ENCODE results near the gene LIN9.

- PRO-cap, 4 experiments: peak in 2 of 4 experiments; most common plus-strand start chr1:225845324 (in 1); most common minus-strand start chr1:225845152 (in 2)
- RAMPAGE, long total RNA, 2 experiments: no peak in any of the 2 experiments
Observed at GRCh38 chr1:225844961-225845733, 35.2 kb downstream of the EPHX1 start.

GRCh38 chr1:225855870-225856310 is 26.3 kb downstream of the TMEM63A start:
- PRO-cap, 4 experiments: no peak in any of the 4 experiments
- RAMPAGE, long total RNA, 2 experiments: no peak in any of the 2 experiments

DNA sequence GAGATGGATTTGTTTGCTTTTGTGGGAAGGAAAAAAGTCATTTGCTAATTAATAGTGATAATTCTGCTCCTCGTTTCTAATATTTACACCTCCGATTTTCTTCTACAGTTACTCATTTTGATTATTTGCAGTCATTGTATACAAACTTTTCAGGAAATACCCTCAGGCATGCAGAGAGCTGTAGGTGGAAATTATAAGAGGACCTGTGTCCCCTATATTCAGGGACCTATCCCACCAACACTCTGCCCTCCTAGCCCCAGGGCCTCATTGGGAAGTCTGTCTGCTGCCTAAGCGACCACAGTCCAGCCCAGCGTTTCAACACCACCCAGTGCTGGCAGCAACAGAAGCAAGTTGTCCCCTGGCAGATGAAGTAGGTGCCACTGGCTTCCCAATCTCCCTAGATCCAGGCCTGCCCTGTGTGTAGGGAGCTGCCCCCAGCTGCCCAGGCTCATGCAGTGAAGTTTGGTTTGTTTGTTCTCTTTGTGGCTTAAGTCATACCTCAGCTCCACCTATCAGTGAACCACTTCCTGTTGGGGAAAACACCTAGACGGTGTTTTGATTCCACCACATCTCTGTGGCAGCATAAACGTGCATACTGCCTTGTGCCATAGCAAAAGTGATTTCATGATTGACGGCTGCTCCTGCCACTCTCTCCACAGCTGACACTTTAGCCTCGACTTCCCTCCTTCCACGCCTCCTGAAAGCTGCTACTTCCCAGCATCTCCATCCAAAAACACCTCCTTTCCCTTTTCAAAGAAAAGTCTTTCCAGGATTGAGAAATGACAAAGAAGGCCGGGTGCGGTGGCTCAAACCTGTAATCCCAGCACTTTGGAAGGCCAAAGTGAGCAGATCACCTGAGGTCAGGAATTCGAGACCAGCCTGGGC is 8.1 kb upstream of the LEFTY1 start:
- PRO-cap, 4 experiments: peak in 4 of 4 experiments; most common plus-strand start position 349 of the sequence (in 3); most common minus-strand start position 452 of the sequence (in 4)
- RAMPAGE, long total RNA, 2 experiments: no peak in any of the 2 experiments

DNA sequence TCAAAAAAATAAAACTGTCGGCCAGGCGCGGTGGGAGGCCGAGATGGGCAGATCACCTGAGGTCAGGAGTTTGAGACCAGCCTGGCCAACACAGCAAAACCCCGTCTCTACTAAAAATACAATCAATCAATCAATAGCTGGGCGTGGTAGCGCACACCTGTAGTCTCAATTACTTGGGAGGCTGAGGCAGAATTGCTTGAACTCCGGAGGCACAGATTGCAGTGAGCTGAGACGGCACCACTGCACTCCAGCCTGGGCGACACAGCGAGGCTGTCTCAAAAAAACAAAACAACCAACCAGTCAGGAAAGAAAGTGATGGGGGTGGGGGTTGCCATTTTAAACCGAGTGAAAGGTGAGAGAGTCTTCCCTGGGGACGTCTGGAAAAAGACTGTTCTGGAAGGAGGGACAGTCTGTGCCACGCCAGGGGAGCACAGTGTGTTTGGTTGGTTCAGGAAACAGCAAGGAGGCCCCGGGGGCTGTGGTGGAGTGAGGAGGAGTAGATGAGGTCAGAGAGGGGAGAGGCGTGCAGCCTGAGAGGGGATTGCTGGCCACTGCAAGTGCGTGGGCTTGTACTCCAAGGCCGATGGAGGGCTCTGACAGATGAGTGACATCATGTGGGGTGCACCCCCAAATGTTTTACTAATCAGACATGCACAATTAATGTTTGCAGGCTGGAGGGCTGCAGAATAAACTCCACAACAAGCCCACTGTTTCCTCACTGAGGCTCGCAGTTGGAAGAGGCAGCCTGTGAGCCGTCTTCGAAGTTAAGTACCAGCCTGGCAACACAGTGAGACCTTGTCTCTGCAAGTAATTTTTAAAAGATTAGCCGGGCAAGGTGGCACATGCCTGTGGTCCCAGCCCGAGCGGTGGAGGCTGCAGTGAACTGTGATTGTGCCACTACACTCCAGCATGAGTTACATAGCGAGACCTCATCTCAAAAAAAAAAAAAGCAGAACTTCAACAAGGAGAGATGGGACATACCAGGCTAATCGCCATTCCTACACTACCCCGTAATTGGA is 21.6 kb downstream of the SDE2 start:
- PRO-cap, 4 experiments: no peak in any of the 4 experiments
- RAMPAGE, long total RNA, 2 experiments: no peak in any of the 2 experiments

GRCh38 chr1:226120680-226121034 is 58.1 kb downstream of the H3-3A start:
- PRO-cap, 4 experiments: no peak in any of the 4 experiments
- RAMPAGE, long total RNA, 2 experiments: no peak in any of the 2 experiments

- PRO-cap, 4 experiments: no peak in any of the 4 experiments
- RAMPAGE, long total RNA, 2 experiments: no peak in any of the 2 experiments
Observed at GRCh38 chr1:226161347-226162052, 25.0 kb downstream of the ACBD3 start.

- PRO-cap, 4 experiments: peak in 1 of 4 experiments; most common plus-strand start chr1:226182296 (in 1)
- RAMPAGE, long total RNA, 2 experiments: no peak in any of the 2 experiments
Observed at GRCh38 chr1:226182052-226182581, 4.4 kb downstream of the ACBD3 start.

DNA sequence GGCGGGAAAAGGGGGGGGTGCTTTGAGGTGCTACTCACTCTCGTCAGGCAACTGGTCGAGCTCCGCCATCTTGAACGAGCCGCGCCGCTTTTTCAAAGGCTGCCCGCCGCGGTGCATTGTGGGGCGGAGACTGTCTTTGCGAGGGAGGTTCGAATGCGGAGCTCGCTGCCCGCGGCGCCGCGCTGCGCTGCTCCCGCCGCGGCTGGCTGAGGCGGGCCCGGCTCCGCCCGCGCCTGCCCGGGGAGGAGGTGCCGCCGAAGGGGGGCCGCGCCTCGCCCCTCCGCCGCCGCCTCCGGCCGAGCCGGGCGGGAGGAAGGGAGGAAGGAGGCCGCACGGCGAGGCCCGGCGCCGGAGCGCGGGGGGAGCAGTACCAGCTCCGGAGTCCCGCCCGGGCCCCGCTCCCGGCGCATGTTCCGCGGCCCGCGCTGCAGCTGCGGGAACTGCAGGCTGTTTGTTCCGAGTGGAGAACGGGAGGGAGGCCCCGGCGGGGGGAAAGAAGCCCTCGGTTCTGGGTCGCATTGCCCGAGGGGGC is at the start of gene LIN9:
Gene LIN9 (minus strand): TSS at position 94 of the 532 bp plus-strand sequence.
- PRO-cap, 4 experiments: peak in 4 of 4 experiments; most common plus-strand start position 146 of the sequence (in 3); most common minus-strand start position 48 of the sequence (in 2)
- RAMPAGE, long total RNA, 2 experiments: start-site peak on the minus strand in 2 of 2 experiments, centred at positions 74 to 77 of the sequence, 28 to 29 reads per replicate

DNA sequence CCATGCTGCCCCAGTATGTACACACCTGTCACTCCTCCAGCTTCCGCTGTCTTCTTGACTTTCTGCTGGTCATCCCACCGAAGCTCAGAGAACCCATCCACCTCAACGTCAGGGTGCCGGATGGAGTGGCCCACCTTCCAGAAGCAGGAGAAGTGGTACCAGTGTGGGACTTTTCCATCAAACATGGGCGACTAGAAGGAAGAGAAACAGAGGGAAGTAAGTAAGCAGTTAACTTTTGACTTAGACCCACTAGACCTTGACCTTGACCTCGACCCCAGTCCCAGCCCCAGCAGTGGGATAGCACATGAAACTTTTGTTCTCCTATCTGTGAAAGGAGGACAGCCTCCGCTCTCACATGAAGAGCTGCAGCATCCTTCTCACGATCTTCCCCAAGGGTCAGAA is 5.7 kb downstream of the PARP1 start:
- PRO-cap, 4 experiments: no peak in any of the 4 experiments
- RAMPAGE, long total RNA, 2 experiments: no peak in any of the 2 experiments

DNA sequence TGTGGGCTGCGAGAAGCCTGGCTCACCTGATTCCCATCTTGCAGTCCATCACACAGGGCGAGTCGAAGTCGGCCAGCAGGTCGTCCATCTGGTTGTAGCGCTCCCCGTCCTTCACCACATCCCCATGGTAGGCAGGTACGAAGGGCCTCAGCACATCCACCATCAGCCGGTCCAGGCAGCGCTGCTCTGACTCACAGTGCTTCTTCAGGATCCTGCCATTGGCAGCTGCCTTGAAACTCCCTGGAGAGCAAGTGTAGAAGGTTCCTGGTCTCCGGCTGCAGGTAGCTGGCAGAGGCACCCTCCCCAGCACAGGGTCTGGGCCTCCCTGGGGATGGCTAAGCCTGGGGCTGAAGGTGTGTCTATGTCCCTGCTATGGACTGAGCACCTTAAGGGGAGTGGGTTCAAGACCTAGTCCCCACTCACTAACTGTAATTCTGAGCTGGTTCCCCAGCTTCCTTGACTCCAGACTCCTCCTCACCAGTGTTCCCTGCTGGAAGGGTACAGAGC is 91.9 kb downstream of the ITPKB start:
- PRO-cap, 4 experiments: no peak in any of the 4 experiments
- RAMPAGE, long total RNA, 2 experiments: no peak in any of the 2 experiments

DNA sequence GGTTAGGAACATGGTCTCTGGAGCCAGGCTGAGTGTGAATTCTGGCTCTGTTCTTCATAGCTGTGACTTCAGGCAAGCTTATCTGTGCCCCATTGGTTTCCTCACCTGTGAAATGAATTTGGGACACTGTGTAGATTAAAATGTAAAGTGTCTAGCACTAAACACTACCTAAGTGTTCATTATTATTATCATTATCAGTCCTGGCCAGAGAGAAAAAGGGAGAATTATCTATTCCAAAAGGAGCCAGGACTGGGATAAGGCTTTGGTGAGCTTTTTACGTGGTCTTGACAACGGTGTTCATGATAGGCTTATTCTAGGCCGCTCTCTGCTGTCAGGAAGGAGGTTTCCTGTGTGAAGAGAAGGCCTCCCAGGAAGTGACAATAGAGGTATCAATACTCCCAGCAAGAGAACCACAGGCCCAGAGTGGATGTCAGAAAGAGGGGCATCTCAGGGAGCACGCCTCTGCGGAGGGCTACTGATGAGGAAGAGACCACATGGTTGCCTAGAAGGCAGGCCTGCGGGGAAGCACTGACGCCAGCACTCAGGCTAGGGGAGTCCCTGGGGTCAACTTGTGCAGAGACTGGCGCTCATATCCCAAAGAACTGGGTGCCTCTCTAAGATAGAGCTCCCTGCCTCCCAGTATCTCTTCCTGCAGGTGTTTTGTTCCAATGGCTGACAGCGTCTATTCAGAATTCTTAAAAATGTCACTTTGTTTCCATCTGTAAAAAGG is 60.4 kb downstream of the ITPKB start:
- PRO-cap, 4 experiments: no peak in any of the 4 experiments
- RAMPAGE, long total RNA, 2 experiments: no peak in any of the 2 experiments

DNA sequence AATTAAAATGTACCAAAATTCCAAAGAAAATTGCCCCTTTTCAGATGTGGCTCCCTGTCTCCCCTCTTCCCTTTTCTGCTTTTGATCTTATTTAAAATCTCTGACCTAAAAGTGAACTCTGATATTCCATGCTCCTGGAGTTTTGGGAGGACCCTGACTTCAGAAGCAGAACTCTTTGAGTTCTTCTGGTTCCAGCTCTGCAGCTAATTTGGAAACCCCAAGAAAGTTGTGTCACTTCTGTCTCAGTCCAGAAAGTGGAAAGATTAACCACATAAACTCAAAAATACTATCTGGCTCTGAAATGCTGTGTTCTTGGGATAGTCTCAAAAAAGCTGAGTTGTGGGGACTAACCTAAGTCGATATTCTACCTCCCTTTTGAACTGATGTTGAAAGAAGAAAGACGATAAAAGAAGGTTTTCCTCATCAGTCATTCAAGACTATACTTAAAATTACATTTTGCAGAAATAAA is 59.8 kb downstream of the ITPKB start:
- PRO-cap, 4 experiments: no peak in any of the 4 experiments
- RAMPAGE, long total RNA, 2 experiments: no peak in any of the 2 experiments

DNA sequence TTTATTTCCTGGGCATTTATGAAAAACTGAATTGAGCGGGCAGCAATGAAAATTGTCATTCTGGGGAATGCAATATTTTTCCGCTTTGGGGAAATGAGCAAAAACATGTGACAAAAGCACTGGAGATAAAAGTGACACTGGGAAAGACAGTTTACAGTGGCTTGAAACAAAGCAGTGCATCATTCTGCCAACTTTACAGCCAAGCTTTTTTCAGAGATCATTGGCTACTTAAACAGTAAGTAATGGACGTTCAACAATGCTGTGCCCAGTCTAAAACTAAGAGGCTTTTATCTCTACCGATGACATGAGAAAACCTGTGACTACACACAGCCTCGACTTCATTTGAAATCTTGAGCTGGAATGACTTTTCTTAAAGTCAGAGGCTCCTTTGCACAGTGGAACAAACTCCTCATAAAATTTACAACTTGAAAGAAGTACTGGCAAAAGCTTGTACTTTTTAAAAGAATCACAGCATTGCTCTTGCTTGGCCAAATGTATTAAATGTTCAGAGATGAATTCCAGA is 34.5 kb downstream of the ITPKB start:
- PRO-cap, 4 experiments: no peak in any of the 4 experiments
- RAMPAGE, long total RNA, 2 experiments: no peak in any of the 2 experiments

DNA sequence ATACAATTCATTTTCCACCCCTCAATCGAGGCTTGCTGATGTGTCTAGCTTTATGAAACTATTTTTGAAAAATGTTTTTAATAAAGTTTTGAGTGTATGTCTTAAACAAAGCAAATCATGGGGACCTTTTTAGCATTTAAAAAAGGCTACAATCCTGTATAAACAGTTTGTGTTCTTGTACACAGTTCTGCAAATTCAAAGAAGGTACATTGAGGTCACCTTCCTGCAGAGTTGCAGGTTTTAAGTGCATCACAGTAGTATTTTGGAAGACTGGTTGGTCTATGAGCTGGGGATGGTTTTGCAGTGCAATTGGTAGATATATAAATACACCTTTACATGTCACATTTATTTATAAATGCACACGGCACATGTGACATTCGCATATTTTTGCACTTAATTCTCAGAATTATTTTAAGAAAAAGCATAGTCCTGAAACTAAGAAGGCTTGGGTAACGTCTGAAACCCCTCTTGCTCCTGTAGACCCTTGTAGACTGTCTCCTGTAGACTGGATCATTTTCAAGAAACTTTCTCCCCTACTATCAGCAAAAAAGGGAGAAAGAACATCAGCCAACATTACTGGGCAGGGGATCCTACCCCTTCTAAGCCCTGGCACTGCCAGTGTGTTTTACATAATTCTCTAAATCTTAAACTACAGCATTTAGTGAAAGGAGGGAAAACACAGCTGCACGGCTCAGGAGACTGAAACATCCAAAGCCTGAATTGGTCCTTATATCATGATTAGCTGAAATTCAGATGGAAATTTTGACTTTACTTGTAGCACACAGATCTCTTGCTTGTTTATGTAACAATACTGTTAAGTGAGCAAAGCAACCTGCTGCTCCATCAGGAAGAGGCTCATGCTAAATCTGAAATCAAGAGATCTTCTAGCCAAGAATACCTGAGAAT is 771 bp upstream of the ITPKB start:
- PRO-cap, 4 experiments: no peak in any of the 4 experiments
- RAMPAGE, long total RNA, 2 experiments: no peak in any of the 2 experiments

DNA sequence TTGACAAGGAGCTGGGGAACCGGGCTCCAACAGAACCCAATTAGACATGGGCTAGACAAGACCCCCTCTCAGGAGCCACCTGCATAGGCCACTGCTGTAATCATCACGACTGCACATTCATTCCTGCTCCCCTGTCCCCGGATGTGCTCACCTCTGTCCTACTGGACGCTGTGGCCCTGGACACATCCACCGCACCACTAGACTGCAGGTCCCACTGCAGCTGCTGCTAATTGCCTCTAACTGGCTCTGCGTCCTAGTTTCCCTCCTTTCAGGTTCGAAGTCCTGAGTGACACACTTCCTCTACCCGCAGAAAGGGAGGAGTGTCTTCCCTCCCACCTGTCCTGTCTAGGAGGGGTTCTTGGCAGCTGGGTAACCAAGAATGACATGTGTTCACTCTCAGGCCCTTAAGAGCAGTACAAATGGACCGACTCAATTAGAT is 40.4 kb upstream of the ITPKB start:
- PRO-cap, 4 experiments: no peak in any of the 4 experiments
- RAMPAGE, long total RNA, 2 experiments: no peak in any of the 2 experiments

- PRO-cap, 4 experiments: no peak in any of the 4 experiments
- RAMPAGE, long total RNA, 2 experiments: no peak in any of the 2 experiments
Observed at GRCh38 chr1:226783815-226784657, 45.0 kb upstream of the ITPKB start.

DNA sequence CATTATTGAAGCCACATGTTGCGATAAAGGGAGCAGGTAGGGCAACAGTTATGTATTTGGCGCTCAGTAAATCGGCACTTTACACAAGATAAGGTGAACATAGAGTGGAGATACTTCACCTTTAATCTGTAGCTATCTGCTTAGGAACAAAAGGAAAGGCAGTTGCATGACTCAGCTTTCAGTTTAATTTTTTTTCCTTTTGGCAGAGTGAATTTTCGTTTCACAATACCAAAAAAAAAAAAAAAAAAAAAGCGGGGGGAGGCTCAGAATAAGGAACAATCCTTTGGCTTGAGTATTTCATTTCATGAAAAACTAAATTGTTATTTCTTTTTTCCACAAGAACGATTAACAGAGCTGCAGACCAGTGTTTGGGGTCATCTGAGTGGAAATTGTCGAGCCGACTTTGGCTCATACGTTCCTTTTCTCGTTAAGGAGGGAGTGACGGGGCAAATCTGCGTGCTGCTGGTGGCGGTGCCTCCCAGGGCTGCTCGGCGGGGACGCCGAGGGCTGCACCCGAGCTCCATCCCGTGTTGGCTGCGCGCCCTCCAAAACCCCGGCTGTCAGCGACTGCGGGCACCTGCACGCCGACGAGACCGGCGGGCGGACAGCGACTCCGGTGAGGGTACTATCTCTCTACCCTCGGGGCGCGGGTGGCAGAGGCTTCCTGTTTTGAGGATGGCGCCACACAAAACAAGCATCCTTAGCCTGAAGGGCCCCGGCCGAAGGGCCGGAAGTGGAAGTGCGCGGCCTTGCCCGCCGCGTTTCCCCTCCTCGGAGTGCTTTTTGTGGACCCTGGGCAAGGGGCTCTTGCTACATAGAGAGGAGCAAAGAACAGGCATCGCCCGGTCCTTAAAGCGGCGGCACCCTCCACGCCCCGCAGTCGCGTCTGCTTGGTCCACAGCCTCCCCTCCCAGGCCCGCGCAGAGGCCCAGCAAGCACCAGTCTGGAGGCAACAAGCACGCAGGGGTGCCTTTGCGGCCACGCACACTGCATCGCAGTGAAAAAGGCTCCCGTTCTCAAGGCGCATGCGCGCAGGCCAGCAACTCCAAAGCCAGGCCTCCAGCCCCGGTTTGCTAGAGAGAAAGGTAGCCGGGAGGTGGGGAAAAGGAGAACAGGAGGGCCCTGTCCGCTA is 752 bp upstream of the COQ8A start:
- PRO-cap, 4 experiments: peak in 4 of 4 experiments; most common plus-strand start position 246 of the sequence (in 1); most common minus-strand start position 1,075 of the sequence (in 4)
- RAMPAGE, long total RNA, 2 experiments: no peak in any of the 2 experiments

- PRO-cap, 4 experiments: no peak in any of the 4 experiments
- RAMPAGE, long total RNA, 2 experiments: no peak in any of the 2 experiments
Observed at GRCh38 chr1:226941799-226942340, 1.8 kb downstream of the COQ8A start.

DNA sequence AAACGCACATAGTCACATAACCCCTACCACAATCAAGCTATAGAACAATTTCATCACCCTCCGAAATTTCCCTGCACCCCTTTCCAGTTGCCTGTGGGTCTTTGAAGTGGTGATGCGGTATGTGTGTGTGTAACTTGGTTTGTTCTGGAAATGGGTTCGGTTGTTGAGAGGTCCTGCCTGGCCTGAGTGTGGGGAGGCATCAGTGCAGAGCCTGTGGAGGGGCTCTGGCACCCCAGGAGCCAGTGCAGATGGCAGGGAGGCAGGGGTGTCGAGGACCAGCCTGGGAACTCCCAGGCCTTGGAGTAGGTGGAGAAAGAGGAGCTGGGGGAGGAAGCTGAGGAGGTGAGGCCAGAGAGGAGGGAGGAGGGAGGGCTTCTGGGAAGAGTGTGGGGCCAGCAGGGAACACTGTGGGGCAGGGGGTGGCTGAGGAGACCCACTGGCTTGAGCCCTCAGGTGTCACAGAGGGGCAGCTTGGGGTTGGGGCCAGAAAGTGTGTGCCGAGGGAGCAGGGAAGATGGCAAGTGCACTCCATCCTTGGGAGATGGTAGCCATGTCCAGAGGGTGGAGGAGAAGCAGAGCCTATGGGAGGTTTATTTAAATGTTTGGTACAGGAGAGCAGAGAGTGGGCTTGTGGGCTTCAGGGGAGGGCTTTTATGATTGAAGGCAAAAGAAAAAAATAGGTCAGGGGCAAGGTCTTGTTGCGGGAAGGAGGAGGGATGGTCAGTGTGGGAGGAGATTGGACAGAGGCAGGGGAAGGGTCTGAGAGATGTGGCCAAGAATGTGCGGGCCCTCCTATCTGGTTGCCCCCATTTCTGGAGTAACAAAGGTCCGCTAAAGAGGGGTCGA is 3.9 kb downstream of the COQ8A start:
- PRO-cap, 4 experiments: no peak in any of the 4 experiments
- RAMPAGE, long total RNA, 2 experiments: no peak in any of the 2 experiments

DNA sequence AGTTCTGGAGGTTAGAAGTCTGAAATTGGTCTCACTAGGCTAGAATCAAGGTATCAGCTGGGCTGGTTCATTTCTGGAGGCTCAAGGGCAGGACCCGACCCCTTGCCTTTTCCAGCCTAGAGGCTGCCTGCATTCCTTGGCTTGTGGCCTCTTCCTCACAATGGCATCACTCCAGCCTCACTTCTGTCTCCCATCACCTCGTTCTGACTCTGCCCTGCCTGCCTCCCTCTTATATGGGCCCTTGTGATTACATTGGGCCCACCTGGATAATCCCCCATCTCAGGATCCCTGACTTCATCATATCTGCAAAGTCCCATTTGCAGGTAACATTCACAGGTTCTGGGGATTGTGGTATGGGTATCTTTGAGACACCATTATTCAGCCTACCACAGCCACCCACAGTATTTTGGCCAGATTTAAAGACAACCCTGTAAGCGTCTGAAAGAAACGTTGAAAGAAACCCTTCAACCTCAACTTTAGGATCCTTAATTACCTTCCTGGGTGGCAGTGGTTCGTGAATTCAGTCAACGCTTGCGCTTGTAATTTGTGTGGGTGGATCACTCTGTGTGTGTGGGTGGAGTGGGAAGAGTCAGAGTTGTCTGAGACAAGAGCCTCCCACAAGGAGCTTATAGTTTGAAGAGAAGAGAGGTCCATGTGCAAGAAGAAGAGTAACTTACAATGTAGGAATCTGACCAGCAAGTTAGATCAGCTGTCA is 8.2 kb downstream of the COQ8A start:
- PRO-cap, 4 experiments: no peak in any of the 4 experiments
- RAMPAGE, long total RNA, 2 experiments: start-site peak on the plus strand in 1 of 2 experiments, centred at position 295 of the sequence, 5 reads per replicate

All from right lobe of liver (tissue), 4 donors.